Glomerular endothelial cell (primary cell): ENCODE data around the gene HOXA7.

DNA sequence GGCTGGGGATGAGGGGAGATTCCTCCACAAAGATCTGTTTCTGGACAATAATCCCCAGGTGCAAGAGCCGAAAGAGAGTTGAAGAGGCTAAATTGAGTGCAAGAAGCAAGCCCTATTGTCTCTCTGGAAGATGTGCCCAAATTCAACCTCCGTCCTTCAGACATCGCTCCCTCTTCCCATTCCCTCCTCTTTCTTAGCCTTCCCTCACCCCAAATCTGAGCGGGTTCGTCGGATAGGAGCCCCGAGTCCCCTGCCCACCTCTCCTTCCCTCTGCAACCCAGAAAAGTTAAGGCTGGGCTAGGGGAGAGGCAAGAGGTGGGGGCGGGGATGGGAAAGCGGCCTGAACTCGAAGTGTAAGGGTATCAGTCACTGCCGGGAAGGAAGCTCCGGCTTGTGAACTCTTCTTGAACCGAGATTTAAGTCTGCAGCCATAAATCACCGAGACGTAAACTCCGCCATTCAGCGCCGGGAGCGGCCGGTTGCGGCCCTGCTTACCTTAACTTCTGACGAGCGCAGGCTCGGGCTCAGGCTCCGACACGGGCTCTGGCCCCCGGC, 10.7 kb upstream of the HOXA2 start:
- RAMPAGE, long total RNA, result no peak

DNA sequence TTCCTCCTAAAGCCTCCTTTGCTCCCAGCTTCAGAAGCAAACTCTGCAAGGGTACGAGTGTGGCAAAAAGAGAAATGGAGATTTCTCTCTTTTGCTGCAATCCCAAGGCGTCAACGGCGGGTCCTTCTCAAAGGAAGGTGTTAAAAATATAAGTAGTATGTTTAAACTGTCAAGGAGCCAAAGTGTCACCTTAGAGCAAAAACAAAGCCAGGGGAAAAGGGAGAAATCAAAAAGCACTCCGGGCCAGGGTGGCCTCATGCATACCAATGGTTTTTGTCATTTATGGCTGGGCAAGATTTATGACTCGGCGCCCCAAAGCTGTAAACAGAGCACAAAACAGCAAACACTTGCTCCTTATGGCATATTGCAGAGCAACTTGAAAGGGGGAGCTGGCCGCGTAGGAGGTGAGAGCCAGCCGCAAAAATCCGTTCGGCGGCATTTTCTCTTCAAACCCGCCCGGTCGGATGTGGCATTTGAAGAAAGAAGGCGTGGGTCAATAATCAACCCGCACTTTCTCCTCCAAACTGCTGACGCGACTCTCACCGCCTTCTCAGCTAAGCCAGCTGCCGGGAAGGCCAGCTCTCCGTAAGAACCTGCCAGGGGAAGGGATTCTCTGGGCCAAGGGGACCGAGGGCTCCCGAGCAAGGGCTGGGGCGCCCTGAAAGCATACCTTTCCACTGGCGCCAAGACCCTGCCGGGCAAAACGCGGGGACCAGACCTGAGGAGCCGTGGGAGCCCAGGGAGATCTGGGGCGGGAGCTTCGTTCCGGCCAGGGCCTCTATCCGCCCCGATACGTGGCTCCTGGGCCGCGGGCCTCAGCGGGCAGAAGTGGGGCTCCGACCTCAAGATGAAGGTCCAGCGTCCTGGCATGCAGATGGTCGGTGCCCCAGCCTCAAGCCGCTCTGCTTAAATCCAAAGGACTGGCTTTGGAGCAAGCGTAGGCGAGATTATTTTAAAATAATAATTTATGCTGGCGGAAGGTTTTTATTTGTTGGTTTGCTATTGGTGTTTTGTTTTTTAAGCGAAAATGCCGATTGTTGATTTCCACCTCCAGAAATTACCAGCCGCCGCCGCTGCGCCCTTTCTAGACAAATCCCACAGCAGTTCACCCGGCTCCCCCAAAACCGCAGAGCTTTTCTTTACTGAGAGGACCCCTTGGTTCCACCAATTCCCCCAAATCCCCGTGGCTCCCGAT, 12.9 kb upstream of the HOXA2 start:
- RAMPAGE, long total RNA, result no peak

DNA sequence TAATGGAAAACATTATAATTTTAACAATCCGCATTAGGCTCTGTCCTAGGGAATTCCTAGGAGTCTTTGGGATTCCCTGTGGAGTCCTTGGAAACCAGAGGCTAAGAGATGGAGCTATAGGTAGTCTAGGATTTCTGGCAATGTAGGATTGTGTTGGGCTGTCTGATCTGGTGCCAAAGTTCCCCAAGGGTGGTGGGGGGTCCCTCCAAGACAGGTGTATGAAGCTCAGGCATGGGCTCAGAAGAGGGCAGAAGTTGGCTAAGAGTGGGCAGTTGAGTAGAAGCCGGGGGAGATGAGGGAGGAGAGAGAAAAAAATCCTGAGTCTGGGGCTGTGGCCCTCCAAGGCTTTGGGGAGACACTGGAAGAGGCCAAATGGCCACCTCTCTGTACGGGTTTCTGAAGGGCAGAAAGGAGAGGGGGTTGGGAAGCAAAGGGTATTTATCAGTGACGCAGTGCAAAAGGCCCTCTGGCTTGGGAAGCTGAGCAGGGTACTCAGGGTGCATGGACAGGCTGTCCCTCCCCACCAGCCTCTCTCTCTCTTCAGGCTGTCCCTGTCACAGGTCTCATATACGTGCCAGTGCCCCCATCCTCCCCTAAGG, 988 bp downstream of the HOXA6 start:
- RAMPAGE, long total RNA, result no peak

GRCh38 chr7:27155811-27156984, at the start of gene HOXA7:
Gene HOXA7, minus strand, starts transcription at chr7:27156675.
- RAMPAGE, long total RNA, result no peak

- RAMPAGE, long total RNA, result no peak
Observed at GRCh38 chr7:27159846-27160664, 3.6 kb upstream of the HOXA7 start.

DNA sequence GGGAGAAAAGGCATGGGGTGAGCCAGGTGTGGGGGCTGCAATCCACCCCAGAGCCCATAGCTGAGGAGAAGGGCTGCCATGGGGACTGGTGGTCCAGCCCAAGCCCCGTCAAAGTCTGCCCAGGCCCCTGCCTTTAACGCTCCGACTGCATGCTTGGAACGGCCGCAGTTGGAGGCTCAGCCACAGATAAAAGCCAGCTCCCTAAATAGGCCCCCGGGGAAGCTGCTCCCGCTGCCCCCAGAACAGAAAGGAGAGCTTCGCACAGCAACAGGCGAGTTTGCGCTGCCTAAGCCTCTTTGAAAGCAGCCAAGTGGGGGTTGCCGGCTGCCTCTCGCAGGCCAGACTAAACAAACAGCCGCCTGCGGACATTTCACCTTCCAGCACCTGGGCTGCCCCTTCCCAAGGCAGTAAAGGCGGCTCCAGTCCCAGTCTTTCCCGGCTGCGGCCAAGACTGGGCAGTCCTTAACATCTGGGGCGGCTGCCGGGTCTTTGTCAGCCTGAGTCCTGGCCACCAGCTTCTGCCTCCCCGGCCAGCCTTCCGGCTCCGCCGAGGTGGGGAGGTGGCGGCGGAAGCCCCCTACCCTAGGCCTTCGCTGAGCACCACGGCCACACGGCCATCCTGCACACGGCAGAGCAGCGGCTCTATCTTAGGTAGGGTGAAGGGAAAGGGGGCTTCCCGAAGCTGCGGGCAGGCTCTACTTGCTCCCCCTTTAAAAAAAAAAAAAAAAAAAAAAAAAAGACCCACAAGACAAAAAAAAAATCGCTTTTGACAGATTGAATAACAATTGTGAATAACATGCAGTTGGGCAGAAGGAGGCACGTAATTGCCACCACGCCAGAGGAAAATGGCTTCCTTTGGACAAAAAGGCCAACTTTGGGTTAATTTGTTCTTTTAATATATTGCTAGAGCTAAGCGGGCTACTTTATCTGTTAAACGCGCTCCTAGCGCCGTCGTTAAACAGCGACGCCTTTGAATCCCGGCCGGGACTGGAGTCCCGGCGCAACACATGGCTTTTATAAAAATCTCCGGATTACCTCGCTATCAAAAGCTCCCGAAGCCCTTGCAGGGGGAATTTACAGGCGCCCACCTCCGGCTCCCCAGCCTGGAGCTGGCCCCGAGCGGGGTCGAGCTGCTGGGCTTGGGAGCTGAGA, 1.6 kb downstream of the HOXA11 start:
- RAMPAGE, long total RNA, result no peak

GRCh38 chr7:27187787-27188142, 2.7 kb upstream of the HOXA11 start:
- RAMPAGE, long total RNA, result no peak

DNA sequence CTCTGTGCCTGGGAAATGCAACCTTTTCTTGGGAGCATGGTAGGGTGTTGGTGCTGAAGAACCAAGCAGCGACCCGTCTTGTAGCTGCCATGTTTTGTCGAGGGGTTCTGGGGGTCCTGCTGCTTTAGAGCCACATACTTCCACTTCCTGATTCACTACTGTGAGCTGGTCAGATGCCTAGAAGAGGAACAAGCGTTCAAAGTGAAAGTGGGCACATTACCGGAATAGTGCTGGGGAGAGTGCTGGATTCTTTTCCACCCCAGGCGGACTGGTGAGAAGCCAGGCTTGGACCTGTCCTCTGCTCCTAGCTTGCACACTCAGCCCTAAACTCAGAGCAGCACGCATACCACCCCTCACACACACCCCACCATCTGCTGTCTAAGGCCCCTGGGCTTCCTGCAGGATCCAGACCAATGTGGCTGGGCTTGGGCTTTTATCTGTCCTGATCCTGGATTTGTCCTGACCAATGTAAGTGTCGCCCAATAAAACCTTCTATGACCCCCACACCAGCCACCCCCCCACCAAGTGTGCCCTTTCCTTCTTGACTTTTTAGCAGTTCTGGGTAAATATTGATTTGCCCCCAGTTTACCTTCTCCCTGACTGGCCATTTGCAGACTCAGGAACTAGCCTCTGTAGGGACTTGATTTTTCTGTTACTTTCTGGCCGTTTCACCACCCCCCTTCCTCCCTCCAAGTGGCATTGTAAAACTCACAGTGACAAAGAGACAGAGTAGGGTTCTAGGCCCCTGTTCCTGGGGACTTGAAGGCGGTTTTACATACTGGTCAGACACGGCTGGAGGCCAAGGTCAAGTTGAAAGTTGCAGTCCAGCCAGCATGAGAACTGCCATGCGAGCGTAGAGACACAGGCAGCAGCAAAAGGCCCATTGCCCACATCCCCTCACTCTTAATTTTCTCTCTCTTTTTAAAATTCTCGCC, 1.7 kb upstream of the HOXA13 start:
- RAMPAGE, long total RNA, result no peak

DNA sequence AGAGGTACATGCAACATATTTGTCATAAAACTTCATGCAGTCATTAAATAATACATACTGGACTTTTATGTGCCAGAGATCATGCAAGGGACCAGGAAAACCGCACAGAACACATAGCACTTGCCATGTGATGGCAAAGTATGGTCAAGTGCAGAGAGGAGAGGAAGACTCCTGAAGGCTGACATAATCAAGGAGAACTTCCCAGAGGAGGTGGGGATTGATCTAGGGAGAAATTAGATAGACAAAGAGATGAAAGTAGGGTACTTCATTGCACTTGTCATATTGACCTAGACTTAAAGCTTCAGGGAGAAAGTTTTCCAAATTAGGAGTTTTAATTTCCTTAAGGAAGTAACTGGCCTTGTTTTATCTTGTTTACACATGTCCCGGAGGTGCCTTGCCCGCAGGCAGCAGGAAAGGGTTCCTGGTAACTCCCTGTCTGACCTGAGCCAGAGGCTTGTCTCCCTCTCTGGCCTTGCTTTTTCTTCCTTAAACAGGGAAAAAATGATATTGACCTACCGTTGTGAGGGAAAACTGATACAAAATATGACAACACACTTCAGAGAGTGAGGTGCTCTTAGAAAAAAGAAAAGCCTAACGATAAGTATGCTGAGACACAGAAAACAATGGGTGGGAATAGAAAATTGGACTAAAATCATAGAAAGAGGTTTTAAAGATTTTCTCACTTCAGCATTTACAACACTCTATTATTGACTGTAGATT, 181.6 kb downstream of the EVX1 start:
- RAMPAGE, long total RNA, result no peak

- RAMPAGE, long total RNA, result start-site peak on the minus strand at chr7:27458862-27458877, 36 and 36 reads in 2 replicates
Observed at GRCh38 chr7:27458806-27459005, 204.0 kb downstream of the HIBADH start.

- RAMPAGE, long total RNA, result no peak
Observed at GRCh38 chr7:27735742-27736198, 4.2 kb upstream of the TAX1BP1 start.

DNA sequence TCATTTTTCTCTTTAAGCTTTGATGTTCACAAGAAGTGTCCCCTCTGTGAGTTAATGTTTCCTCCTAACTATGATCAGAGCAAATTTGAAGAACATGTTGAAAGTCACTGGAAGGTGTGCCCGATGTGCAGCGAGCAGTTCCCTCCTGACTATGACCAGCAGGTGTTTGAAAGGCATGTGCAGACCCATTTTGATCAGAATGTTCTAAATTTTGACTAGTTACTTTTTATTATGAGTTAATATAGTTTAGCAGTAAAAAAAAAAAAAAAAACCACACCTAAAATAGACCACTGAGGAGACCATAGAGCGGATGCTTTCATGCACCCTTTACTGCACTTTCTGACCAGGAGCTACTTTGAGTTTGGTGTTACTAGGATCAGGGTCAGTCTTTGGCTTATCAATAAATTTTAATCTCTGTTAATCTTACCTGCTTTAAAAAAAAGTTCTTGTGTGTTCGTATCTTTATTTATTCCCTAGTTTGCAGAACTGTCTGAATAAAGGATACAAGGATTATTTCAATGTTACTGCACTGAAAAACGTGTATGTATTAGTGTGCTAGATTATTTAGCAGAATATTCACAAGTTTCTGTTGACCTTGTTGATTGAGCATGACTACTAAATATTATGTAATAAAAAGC, 88.8 kb downstream of the TAX1BP1 start:
- RAMPAGE, long total RNA, result no peak

DNA sequence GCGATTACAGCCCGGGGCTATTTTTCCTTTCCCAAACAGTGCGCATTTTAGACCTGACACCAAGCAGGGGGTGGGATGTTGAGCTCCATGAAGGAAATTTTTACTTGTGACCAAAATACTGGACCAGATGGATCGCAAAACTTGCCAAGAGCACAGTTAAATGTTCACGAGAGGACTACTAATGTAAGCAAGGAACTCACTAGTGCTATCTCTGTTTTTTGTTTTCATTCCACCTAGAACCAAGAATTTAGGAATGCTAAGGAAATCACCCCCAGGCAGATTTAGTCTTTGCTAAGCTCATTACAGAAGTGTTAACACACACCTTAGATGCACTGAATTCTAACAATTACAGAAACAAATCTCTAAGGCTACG, 114.8 kb downstream of the JAZF1 start:
- RAMPAGE, long total RNA, result no peak

GRCh38 chr7:28151943-28152575, 28.5 kb downstream of the JAZF1 start:
- RAMPAGE, long total RNA, result no peak

DNA sequence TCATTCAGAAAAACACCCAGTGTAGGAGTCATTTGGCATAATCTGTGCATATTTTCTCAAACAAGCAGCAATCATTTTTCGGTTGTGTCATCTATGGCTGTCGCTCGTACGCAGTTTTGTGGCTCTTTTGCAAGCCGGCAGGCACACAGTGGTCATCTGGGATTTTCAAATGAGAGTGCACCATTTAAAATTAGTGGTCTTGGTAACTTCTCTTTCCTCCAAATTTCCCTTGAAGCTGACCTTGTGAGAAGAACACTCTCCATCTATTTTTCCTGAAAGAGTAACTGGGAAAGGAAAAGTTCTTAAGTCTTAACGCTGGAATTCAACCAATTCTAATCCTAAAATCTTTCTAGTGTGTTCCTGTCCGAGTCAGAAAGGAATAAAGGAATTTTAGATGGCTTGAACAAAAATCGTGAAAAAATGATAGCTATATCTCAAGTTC, 20.0 kb downstream of the CREB5 start:
- RAMPAGE, long total RNA, result no peak

DNA sequence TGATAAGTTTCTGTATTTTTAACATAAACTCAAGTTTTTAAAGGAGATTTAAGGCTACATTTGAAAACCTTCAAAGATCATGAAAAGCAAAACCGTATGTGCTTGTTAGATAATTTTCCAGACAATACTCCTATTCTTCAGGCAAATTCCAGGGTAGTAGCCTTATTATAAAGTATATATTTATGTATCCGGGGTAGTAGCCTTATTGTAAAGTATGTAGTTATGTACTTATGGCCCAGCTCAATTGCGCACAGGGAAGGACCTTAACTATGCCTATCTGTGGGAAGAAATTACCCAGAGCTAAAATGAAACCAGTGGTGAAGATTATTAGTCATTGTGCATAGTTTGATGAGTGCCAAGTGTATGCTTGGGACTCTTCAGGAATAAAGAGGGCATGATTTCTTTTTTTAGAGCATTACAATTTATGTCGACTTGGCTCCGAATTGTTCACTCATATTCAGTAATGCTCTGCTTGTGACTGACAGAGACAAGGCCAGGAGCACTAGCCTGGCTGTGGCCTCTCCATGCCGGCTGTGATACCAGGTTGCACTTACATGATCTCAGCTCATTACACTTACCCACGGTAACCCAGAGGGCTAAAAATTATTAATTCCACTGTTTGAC, 269.6 kb downstream of the TRIL start:
- RAMPAGE, long total RNA, result no peak

DNA sequence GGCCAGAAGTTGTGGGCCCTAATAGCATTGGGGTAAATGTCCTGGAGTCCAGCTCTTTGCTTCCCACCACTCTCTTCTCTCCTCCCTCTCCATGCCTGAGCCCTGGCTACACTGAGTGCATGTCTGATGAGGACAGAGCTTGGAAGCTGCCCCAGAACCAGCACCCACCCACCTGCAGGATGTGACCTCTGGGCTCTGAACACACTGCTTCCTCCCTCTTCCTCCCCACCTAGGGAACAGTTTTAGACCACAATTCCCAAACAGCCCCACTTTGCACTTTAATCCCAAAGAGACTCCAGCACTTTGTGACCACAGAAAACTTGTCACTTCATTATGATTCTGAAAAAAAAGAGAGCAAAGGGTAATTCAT, 262.5 kb downstream of the TRIL start:
- RAMPAGE, long total RNA, result no peak

GRCh38 chr7:28725119-28725572, 233.0 kb downstream of the TRIL start:
- RAMPAGE, long total RNA, result no peak

- RAMPAGE, long total RNA, result no peak
Observed at GRCh38 chr7:28890983-28891902, 66.9 kb downstream of the TRIL start.

DNA sequence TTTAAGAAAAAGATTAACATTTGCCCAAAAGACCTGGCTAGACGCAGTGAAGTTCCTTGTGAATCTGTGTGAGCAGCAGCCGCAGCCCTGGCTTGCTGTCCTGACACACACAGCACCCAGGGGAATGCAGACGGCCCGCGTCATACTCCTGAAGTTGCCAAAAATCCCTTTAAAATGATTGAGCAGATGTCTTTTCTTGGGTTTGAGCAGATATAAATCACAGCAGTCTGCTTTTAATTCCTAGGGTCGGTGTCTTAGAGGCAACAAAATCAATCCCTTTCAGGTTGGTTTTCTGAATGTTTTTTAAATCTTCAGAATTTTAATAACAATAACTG, 32.1 kb upstream of the TRIL start:
- RAMPAGE, long total RNA, result no peak